ENCODE data around the genes JOSD2, C19orf81, SMIM47, KLK13 and SIGLEC7.

- RRBS = no CpG with 5 or more reads among the region's 7 CpGs
These were observed 37.0 kb downstream of the KCNC3 start for GRCh38 chr19:50292190-50292478.

DNA sequence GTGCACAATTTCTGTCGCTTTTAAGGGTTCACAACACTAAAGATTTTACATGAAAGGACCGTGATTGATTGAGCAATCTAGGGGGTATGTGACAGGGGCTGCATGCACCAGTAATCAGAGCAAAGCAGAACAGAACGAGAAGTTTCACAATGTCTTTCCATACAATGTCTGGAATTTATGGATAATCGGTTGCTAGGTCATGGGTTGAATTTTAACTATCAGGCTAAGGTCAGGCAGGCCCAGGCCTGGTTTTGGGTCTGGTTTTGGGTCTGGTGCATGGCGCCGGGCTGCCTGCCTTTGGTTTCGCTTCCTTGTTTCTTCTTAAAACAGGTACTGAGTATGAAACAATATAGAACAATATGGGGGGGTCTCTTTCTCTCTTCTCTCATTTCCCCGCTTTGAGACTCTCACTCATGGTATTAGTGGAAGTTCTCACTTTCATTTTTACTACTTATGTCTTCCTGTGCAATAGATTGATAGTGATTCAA, 18.0 kb upstream of the KCNC3 start:
- RRBS = no CpG with 5 or more reads among the region's 8 CpGs

GRCh38 chr19:50414683-50415015, 4.1 kb upstream of the SPIB start:
- RRBS = 38% methylated on average over 9 of the region's 18 CpGs

DNA sequence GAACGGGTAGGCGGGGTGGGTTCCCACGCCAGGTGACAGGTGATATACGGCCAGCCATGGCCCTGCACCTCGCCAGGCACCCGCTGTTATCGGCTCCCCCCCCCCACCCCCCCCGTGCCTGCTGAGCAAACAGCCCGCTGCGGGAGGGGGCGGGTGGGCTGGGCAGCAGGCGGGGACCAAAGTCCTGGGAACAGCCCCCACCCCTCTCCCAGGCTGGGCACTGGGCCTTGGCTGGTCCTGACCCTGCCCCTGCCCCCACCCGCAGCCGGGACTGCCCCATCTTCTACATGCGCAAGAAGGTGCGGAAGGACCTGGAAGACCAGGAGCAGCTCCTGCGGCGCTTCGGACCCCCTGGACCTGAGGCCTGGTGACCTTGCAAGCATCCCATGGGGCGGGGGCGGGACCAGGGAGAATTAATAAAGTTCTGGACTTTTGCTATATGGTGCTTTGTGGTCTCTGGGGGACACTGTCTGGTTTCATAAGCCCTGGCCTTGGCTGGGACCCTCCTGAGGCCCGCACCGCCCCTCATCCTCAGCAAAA, 1.1 kb upstream of the SPIB start:
- RRBS = no CpG with 5 or more reads among the region's 23 CpGs

GRCh38 chr19:50428613-50429244, 4.0 kb upstream of the MYBPC2 start:
- RRBS = no CpG with 5 or more reads among the region's 4 CpGs

DNA sequence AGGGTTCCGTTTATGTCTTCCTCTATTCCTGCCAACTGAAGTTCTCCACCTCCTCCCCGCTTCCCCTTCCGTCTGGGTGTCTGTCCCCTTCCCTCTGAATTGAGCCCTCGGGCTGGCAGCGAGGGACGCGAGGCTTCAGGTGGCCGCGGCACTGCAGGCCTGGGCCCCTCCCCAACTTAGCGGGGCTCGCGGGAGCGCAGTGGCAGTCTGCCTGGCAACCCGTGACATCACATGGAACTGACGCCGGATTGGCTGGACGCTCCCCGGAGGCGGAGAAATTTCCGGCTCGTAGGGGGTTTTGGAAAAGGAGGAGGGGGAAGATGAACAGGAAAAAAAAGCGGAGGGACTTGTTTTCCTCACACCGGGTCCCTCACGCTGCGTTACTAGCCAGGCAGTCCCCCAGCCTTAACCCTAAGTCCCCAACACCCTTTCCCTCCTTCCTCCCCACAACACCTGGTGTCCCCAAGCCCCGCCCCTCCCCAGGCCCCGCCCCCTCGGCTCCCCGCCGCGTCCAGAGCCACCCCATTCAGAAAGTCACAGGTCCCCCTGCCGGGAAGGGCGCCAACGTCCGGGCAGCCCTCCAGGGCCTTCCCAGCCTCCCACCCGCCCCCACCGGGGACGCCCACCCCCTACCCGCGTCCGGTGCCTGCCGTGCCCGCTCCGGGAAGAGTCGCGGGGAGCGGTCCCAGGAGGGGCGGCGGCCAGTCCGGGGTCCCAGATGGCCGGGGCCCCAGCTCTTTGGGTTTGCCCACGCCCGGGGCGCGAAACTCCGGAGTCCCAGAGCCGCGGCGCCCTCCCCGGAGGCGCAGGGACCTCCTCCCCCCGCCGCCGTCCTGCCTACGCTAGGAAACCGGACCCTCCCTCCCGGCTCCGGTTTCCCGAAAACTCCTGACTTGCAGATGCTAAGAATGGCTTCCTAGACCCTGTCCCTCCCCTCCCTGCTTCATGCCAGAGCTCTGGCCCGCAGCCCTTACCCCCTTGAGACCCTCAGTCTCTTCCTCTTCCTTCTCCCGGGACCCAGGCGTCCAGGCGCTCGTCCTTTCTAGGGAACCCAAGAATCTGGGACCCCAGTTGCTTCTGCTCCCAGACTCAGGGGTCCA, 802 bp upstream of the MYBPC2 start:
- RRBS = 4% methylated on average over 21 of the region's 74 CpGs

DNA sequence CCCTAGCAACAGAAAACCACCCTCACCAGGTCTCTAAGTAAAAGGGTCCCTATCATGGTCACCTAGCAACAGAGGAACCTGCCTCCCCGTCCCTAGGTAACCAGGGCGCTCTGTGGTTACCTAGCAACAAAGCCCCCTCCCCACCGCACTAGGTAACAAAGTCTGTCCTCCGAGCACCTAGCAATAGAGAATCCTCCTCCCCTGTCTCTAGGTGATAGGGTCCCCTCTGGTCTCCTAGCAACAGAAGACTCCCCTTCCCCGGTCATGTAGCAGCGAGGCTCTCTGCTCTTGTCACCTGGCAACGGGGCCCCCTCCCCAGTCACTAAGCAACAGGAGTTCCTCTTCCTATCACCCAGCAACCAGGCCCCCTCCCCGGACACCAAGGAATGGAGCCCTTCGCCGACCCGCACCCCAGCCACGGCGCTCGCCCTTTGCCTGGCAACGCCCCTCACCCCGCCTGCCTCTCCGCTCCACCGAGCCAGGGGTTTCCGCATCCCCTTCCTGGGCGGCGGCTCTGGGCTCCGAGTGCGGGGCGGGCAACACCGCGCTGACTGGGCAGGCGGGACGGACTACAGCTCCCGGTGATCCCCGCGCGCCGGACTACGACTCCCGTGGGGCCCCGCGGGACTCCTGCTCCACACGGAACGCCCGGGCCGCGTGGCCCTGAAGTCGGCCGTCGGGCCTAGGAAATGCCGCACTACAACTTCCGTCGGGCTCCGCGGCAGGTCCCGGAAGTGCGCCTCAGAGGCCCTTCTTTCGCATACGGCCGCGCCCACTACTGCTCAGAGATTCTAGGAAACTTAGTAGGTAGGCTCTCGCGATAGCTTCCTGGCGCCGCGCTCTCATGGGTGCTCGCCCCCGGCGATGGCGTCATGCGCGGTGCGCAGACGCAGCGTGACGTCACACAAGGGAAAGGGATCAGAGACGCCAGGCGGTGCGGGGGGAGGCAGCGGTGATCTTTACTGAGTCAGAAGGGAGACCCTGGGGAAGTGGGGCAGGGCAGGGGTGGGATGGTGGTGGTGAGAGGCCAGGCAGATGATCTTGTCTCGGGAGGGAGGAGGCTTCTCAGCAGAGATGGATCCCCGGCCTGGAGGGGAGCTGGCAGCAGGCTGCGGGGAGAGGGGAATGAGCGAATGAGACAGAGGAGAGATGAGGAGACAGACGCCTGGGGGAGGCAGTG, at the start of gene JOSD2:
Gene JOSD2, minus strand, starts transcription at position 527 of the 1,180 bp plus-strand sequence.
- RRBS = 1% methylated on average over 22 of the region's 80 CpGs

DNA sequence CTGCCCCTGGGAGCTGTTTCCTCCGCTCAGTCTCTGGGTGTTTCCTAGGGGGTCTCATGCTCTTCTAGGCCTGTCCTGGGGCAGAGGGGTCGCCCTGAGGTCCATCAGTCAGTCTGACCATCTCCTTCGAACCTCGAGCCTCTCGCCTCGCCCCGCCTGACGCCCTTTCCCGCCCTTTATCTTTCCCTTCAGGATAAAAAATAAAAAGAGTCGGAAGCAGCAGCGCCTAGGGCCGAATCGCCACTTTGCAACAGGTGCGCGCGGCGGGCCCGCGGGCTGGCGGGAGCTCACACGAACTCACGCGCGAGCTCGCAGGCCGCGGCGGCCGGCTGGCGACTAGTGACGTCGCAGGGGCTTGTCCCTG, 33.8 kb downstream of the SYT3 start:
- RRBS = no CpG with 5 or more reads among the region's 32 CpGs

GRCh38 chr19:50649338-50650003, at the start of gene C19orf81:
Gene C19orf81, plus strand, starts transcription at chr19:50649445.
- RRBS = no CpG with 5 or more reads among the region's 7 CpGs

- RRBS = no CpG with 5 or more reads among the region's 7 CpGs
These were observed at the start of gene SMIM47 for GRCh38 chr19:50786089-50786478. Gene SMIM47, minus strand, starts transcription at chr19:50786160.

GRCh38 chr19:50791231-50791745, 1.1 kb downstream of the ACP4 start:
- RRBS = 94% methylated on average over 2 of the region's 14 CpGs

- RRBS = no CpG with 5 or more reads among the region's 31 CpGs
These were observed 13.5 kb downstream of the ACP4 start for GRCh38 chr19:50803558-50804309.

- RRBS = no CpG with 5 or more reads among the region's 22 CpGs
These were observed 2.8 kb downstream of the KLK1 start for GRCh38 chr19:50820559-50821344.

DNA sequence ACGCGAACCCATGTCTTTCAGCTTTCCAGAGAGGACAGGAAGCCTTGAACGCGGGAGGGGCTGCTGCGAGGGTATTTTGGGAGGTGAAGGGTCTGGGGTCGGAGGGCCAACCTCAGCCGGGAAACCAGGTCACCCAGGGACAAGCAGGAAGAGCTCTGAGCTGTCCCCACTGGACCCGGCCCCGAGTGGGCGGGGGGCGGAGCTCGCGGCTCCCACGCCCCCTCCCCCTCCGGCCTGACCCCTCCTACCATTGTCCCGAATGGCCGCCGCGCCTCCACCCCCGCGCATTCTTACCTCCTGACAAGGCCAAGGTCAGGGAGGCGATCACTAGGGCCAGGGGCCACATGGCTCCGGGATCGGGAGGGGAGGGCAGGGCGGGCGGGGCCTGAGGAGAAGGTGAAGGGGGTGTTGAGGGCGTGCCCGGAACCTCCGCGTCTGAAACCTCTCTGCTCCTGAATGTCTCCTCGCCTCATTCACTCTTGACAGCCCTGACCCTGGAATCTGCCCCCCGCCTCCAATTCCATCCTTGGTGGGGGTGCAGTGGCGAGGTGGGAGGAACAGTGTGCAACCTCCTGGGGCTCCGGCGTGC, at the start of gene KLK13:
Gene KLK13, minus strand, starts transcription at position 371 of the 589 bp plus-strand sequence.
- RRBS = 22% methylated on average over 15 of the region's 35 CpGs

DNA sequence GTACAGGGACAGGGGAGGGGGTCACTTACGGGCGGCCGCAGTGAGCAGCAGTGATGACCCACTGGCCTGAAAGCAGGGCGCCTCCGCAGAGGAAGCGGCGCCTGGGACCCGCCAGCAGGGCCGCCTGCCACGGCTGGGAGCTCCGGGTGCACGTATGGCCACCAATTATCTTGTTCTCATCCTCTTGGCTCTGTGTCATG, 1.3 kb downstream of the KLK14 start:
- RRBS = no CpG with 5 or more reads among the region's 12 CpGs

- RRBS = 97% methylated on average over 11 of the region's 98 CpGs
These were observed 9.5 kb downstream of the CTU1 start for GRCh38 chr19:51098479-51099334.

DNA sequence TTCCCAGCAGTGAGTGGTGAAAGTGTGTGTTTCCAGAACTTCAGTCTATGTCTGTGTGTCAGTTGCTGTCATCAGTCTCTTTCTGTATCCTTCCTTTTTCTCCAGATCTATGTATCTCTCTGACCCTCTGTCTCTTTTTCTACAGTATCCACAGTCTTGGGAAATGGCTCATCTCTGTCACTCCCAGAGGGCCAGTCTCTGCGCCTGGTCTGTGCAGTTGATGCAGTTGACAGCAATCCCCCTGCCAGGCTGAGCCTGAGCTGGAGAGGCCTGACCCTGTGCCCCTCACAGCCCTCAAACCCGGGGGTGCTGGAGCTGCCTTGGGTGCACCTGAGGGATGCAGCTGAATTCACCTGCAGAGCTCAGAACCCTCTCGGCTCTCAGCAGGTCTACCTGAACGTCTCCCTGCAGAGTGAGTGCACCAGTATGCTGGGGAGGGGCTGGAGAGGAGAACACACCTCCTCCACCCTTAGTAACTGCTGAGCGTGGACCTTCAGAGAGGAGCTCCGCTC, 2.2 kb downstream of the SIGLEC9 start:
- RRBS = no CpG with 5 or more reads among the region's 6 CpGs

DNA sequence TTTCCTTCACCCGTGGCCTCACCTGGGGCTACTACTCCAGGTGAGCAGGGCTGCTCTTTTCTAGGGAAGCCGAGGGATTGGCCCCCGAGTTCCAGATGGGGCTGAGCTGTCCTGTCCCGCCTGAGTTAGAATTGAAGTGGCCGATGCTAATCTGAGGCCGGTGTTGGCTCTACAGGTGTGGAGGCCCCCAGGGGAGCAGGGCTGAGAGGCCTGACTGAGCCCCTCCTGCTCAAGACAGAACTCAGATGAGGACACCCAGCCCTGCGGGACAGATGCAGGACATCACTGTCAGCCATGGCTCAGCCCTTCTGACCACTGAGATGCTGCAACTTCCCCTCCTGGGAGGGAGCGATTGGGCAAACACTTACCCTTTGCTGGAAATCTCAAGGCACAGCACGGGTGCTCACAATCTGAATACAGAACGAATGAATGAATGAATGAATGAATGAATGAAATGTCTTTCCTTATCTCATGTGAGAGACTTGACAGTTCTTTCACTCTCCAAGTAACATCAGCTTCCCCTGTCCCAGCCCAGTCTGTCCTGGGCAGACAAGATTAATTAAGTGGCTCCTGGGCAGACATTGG, 3.6 kb upstream of the SIGLEC7 start:
- RRBS = no CpG with 5 or more reads among the region's 10 CpGs

DNA sequence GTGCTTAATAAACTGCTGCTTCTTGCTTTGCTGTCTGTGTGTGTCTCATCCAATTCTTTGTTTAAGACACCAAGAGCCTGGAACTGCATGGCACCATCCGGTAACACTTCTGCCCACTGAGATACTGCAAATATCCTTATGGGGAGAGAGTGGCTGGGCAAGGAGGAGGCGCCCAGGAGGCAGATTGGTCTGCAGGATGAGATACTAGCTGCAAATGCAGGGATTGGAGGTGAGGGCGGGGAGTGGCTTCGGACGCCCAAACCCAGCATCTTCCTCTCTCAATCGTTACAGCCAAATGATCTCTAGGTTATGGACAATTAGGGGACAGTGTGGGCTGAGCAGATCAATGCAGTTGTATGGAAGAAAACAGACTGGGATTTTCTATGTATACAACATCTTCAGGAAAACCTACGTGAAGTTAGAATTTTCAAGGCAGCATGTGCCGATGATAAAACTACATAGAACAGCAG, 1.6 kb upstream of the SIGLEC7 start:
- RRBS = no CpG with 5 or more reads among the region's 8 CpGs

- RRBS = no CpG with 5 or more reads among the region's 19 CpGs
These were observed at the start of gene SIGLEC7 for GRCh38 chr19:51141984-51142773. Gene SIGLEC7, plus strand, starts transcription at chr19:51142301.

All from CMK (cell line).